ENCODE measurements around the gene CUTC.

DNA sequence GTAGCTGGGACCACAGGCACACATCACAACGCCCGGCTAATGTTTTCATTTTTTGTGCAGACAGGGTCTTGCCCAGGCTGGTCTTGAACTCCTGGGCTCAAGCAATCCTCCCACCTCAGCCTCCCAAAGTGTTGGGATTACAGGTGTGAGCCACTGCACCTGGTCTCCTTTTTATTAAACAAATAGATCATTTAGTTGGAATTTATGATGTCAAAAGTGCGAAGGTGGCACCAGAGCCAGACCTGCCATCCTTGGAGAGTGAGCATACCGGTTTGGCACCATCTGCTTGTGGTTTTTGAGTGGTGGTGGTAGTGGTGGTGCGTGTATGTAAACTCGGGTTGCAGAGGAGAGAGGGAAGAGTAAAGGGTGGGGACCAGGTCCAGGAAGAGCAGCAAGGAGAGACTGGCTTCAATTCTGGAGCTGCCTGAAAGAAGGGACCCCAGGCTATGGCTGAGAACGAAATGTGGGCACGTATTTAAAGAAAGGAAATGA is 658 bp upstream of the GOLGA7B start:
- PRO-cap = no peak

DNA sequence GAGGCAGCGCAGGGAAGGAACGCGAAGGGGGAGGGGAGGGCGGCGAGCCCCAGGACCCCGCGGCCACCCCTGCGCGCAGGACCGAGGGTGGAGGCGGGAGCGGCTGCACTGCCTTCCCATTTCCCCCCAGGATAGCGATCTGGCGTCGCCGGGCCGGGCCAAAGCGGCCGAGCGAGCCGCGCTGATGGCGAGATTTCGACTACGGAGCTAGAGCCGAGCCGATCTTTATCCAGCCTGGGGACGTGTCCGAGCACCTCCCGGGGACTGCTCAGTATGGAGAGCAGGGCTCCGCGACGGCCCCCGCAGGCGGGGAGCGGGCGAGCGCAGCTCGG is 563 bp upstream of the CRTAC1 start:
- PRO-cap = unidirectional peak, plus-strand start at position 161 of the sequence

DNA sequence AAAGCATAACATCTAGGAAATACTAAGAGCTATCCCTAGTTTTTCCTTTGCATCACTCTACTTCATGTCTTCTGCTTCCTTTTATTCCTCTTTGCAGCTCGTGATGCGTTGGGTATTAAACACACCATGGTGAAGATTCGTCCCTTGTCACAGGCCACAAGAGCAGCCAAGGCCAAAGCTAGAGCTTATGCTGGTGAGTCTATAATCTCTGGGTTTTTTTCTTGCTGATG is 32.8 kb downstream of the LOXL4 start:
- PRO-cap = no peak

DNA sequence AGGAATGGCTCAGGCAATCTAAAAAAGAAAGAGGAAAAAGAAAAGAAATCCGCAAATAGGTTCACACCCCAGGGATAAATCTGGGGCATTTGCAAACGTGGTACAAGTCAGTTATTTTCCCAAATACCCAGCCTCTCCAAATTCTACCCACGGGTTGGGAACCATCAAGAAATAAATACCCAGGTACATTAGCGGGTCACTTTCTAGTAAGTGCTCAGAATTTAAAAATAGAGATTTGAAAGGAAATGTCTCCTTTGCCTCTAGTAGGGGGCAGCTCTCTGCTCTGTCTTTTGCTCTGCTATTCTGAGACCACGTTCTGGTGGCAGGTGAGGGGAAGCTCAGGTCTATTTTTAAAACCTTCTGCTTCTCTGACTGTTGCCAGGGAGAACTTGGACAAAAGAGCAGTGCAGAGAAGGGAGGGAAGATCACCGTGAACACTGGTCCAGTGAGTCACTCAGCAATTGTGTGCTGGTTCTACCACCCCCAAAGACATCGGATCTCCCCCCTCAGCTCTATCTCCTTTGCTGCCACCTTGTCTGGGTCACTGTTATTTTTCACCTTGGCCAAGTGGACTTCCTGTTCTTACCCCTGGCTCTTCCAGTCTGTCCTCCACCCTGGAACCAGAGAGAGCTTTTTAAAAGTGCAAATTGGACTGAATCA is 72.3 kb upstream of the LOXL4 start:
- PRO-cap = no peak

DNA sequence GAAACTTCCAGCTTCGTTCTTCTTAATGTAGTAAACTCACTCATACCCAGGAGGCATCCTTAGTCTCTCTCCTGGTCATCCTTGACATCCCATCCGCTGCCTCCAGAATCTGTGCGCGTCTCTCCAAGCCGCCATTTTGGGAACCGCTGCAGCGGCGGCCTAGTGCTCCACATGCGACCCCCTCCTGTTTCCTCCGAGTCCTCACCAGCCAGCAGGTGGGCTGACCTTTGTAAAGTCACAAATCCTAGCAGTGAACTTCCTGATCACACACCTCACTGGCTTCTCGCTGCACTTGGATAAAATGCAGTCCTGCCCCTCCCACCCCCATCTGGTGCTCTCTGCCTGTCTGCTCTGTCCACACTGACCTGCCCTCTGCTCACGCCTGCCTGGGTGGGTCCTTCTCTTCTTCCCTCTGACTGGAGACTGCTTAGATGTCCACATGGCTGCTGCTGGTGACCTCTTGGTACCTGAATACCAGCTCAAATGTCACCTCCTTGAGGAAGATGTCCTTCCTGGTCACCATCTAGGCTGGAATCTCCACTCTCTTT is 11.7 kb downstream of the PYROXD2 start:
- PRO-cap = no peak

DNA sequence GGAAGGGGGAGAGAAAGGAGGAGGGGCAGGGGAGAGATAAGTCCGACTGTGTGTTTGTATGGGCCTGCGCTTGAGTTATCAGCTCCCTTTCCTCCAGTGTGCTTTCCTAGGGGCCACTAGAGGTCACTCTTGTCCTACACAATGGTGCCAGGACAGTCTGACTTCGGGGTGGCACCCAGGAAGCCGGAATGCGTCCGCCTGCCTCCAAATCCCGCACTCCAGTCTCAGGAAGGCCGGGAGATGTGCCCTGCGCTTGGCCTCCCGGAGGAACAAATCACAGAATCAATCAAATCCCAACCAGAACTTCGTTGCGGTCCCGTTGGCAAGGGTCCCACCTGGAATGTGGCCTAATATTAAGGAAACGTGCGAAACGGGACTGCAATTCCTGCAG is 20.8 kb upstream of the HPS1 start:
- PRO-cap = no peak

- PRO-cap = no peak
Observed at GRCh38 chr10:98778017-98778901, 331.5 kb upstream of the HPS1 start.

- PRO-cap = bidirectional peak, plus-strand start at chr10:99523714, minus-strand start at chr10:99523453
Observed at GRCh38 chr10:99523259-99523962, 9.3 kb upstream of the NKX2-3 start.

DNA sequence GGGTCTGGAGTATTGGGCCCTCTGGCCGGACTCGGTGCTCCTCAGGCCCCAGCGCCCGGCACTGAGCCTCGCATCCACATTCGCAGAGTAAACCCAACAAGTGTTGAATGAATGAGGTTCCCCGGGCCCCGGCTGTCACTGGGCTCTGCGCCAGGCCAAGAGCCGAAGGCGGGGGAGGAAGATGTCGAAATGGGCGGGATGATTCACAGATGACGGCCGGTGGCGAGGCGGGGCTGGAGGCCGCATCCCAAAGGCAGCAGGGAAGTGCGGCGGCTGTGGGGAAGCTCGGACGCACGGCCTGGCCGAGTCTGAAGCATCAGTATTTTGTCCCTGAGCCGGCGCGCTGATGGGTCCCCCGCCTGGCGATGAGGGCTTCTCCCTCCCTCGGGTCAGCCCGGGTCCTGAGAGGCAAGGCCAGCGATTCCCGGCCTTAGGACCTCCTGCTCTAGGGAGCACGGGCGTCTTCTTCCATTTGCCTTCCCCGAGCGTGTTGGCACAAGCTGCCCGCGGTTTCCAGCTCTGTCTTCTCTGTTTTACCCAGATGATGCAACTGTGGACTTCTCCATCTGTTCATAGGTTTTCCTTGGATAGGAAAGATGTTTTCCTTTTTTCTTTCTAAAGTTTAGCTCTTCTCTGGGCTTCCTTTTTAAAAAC is 1.1 kb upstream of the SLC25A28 start:
- PRO-cap = bidirectional peak, plus-strand start at position 259 of the sequence, minus-strand start at position 149 of the sequence; bidirectional peak, plus-strand start at position 467 of the sequence, minus-strand start at position 530 of the sequence

DNA sequence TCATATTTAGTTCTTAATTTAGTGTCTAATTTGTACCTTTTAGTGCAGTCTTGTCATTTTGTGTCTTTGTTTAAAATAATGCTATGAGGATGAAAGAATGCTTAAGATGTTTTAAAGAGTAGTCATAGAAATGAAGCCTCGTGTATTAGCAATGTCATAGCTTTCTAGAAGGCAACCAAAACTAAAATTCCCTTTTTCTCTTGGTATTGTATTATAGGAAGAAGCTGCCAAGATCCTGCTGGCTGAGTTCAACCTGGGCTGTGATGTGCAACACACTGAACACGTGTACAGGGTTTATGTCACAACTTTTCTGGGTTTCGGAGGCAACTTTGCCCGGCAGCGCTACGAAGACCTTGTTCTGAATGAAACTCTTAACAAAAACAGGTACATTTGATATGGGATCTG is 36.2 kb downstream of the COX15 start:
- PRO-cap = no peak

- PRO-cap = no peak
Observed at GRCh38 chr10:99716558-99717365, 15.2 kb downstream of the COX15 start.

DNA sequence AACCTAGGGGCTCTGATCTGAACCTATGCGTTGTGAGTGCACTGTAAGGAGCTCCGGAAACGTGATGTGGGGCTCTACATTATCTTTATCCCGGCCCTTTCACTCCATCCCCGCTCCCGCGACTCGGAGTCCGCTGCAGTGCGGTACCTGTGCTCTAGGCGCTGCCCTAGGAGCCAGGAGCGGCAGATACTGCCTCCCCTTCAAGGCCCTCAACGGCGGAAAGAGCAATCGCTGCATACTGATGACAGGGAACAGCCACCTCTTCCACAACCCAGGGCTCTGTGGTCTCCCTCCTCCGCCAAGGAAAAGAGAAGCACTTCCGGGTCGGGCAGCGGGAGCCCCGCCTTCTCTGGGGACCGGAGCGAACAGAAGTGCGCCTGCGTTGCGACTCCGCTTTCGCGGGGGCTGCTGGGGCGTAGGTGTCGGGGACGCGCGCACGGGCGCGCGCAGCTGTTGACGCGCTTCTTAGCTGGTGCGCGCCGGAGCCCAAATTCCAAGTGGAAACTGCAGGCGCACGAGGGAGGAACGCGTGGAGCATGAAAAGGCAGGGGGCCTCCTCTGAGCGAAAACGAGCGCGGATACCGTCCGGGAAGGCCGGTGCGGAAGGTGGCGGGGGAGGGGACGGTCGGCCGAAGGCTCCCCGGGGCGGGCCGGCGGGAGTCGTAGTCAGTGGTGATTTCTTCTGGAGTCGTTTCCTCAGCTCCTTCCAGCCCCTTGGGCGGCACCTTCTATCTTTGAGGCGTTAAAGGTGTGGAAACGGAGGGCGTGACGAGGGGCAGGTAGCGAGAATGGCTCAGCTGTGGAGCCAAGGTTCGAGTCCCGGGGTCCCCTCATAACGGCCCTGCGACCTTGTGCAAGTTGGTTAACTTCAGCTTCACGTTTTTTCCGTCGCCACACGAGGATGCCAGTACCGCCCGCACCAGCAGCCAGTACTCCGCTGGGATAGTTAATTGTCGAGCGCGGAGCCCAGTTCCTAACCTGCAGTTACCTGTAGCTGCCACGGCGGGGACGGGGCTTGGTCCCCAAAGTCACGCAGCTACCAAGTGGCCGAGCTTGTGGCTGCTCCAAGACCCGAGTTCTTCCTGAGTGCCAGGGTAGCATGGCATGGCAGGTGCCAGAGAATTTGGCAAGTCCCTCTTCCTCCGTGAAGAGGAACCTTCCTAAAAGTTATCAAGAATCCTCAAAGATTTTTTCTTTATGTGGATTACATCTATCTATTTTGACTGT is at the start of gene CUTC:
CUTC (plus strand) TSS at position 422 of the 1,227 bp plus-strand sequence.
- PRO-cap = bidirectional peak, plus-strand start at position 489 of the sequence, minus-strand start at position 283 of the sequence; bidirectional peak, plus-strand start at position 565 of the sequence, minus-strand start at position 671 of the sequence; bidirectional peak, plus-strand start at position 891 of the sequence, minus-strand start at position 939 of the sequence; unidirectional peak, minus-strand start at position 1,088 of the sequence

- PRO-cap = no peak
Observed at GRCh38 chr10:99777915-99778299, 4.5 kb upstream of the ABCC2 start.

DNA sequence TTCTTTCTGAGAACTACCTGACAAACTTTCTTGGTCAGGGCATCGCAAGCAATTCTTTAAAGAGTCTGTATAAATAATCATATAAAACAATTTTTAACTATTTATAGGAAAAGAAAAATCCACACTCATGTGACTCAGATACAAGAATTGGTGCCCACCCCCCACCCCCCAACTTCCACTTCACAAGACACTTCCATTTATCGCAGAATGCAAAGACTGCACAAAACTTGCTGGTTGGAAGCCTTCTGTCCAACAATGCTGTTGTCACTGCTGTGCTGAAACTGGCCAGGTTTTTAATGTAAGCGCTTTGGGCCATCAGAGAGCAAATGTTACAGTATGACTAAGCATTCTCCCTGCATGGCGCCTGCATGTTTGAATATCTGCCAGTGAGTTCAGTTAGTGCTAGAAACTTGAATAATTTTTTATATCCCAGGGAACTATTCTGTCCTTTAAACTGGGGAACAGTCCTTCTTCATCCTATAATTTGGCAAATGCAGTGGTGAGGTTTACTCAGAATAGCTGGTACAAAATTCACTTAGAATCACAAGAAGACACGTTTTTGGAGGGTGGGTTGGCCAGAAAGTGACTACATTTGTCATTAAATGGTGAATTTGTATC is 1.5 kb downstream of the ABCC2 start:
- PRO-cap = no peak

GRCh38 chr10:99785040-99785431 is 2.6 kb downstream of the ABCC2 start:
- PRO-cap = no peak

DNA sequence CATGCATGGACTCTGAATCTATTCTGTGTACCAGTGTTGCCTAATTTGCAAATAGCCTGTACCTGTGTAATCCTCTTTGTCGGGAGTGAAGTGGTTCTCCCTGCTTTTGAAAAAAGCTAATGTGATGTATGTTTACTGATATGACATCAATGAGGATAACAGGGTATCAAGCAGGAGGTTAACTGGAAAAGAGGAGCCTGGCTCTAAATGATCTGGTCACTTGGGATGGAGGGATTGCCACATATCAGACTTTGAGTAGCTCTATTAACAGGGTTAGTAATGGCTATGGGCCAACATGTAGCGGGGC is 20.0 kb upstream of the CPN1 start:
- PRO-cap = no peak

DNA sequence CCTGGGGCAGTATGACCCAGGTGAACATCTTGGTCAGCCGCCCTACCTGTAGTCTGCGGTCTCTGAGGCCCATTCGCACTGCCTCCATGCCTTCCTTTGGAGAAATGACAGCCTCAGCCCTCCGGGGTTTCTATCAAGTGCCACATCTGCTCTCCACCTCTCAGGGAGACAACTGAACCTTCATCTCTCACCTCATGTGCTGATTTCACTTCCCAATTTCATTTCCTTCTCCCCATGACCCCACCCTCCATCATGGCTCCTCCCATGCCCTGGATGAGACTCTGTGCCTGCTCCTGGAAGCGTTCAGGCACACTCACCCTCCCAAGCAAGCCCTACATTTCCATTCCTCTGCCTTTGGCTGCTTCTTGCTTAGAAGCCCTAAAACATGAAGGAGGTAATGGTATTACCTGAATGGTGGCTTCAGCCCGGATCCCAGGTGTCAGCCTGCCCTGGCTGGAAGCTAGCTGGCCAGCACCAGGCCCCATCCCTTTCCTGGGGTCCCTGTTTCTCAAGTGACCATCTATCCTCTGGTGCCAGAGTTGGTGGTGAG is 7.7 kb upstream of the SCD start:
- PRO-cap = no peak

- PRO-cap = no peak
Observed at GRCh38 chr10:100345453-100346268, 1.4 kb upstream of the SCD start.

- PRO-cap = no peak
Observed at GRCh38 chr10:100350783-100351505, 3.9 kb downstream of the SCD start.

- PRO-cap = no peak
Observed at GRCh38 chr10:100508727-100509039, 11.0 kb downstream of the SEC31B start.

Measured in endothelial cell (in vitro differentiated cells).